ENCODE data around the gene NODAL.

GRCh38 chr10:69071425-69071915 is 16.4 kb upstream of the SRGN start:
- RRBS, result no CpG with 5 or more reads among the region's 7 CpGs

- RRBS, result no CpG with 5 or more reads among the region's 7 CpGs
Measured at GRCh38 chr10:69100369-69101065, 12.6 kb downstream of the SRGN start.

- RRBS, result no CpG with 5 or more reads among the region's 15 CpGs
Measured at GRCh38 chr10:69124835-69125365, 922 bp downstream of the VPS26A start.

- RRBS, result no CpG with 5 or more reads among the region's 16 CpGs
Measured at GRCh38 chr10:69229296-69230095, 9.4 kb downstream of the HKDC1 start.

- RRBS, result no CpG with 5 or more reads among the region's 2 CpGs
Measured at GRCh38 chr10:69269840-69270126, 48.9 kb upstream of the HK1 start.

DNA sequence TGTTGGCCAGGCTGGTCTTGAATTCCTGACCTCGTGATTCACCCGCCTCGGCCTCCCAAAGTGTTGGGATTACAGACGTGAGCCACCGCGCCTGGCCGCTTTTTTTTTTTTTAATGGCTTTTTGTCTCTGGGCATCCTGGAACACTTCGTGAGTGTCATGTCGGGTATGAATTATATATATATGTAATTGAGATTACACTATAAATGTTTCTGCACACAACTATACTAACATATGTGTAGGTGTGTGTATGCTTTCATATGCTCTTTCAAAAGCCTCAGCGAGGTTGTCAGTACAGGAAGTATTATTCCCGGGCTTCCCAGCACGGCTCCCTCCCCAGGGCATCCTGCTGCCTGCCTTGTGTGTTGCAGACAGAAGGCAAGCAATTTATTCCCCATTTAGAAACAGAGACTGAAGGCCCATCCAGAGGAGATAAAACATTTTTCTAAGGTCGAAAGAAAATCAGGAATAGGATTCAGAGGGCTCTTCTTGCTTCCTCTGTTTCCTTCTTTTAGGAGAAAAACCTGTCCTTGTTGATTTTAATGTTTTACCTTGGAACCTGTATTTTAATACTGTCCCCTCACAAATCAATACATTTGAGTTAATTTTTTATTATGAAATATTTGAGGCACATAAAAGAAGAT is 7.5 kb downstream of the HK1 start:
- RRBS, result no CpG with 5 or more reads among the region's 13 CpGs

GRCh38 chr10:69479343-69480294 is 28.4 kb downstream of the TSPAN15 start:
- RRBS, result no CpG with 5 or more reads among the region's 6 CpGs

DNA sequence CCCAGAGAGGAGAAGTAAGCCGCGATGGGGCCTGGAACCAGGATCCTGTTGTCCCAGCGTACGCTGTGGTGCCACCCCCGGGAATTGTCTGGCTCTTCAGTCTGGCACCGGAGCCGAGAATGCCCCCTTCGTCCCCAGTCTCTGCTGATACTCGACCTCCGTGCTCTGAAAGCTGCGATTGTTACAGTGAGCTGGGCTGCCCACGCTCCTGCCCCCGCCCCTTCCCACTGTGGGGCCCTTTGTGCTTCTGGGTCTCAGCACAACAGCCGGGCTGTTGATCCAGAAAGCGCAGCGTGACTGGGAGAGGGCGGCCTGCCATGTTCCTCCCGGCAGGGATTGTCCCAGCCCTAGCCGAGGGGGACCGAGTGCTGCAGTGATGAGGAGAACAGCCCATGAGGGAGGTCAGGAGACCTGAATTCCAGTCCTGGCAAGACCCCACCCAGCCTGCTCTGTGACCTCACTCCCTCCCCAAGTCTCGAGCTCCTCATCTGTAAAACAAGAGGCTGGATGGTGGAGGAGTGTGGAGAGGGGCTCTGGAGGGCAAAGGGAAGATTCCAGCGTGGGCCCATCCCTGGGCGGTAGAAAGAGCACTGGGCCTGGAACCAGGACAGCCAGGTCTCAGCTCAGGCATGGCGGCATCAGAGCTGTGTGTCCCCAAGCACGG is 43.5 kb downstream of the TSPAN15 start:
- RRBS, result 54% methylated on average over 5 of the region's 25 CpGs

- RRBS, result no CpG with 5 or more reads among the region's 10 CpGs
Measured at GRCh38 chr10:70123799-70124231, 8.8 kb downstream of the AIFM2 start.

DNA sequence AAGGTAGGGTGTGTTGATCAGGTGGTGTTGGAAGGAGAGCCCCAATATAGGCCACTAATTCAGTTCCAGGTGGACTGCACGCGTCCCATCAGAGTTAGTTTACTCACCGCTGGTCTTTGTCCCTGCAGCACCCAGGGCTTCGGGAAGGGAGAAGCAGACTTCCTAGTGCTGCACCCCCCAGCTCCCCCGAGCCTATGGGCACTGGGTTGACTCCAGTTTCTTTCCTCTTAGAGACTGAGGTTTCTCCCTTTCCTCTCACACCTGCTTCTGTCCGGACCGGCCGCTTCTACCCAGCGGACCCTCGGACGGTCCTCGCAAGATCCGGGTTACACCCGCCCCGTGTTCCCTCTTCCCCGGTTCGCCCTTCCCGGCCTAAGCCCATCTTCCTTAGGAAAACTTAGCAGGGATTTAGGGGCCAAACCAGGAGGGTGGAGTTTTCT is 540 bp downstream of the AIFM2 start:
- RRBS, result 20% methylated on average over 7 of the region's 18 CpGs

DNA sequence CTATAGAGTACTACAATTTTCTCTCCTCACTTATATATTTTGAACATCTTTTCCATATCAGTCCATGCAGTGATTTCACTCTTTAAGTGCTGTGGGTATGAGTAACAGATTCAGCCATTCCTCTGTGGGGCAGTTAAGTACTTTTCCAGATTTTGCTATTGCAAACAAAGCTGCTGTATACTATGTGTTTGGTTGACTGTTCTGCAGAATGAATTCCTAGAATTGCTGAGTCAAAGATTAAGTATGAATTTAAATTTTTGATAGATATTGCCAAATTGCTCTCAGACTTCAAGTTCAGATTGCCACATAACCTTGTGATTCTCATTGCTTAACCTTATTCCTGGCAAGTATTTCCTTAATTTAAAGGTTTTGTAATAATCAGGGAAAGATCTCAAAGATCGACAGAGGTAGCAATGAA is 21.6 kb upstream of the SAR1A start:
- RRBS, result no CpG with 5 or more reads among the region's 1 CpG

DNA sequence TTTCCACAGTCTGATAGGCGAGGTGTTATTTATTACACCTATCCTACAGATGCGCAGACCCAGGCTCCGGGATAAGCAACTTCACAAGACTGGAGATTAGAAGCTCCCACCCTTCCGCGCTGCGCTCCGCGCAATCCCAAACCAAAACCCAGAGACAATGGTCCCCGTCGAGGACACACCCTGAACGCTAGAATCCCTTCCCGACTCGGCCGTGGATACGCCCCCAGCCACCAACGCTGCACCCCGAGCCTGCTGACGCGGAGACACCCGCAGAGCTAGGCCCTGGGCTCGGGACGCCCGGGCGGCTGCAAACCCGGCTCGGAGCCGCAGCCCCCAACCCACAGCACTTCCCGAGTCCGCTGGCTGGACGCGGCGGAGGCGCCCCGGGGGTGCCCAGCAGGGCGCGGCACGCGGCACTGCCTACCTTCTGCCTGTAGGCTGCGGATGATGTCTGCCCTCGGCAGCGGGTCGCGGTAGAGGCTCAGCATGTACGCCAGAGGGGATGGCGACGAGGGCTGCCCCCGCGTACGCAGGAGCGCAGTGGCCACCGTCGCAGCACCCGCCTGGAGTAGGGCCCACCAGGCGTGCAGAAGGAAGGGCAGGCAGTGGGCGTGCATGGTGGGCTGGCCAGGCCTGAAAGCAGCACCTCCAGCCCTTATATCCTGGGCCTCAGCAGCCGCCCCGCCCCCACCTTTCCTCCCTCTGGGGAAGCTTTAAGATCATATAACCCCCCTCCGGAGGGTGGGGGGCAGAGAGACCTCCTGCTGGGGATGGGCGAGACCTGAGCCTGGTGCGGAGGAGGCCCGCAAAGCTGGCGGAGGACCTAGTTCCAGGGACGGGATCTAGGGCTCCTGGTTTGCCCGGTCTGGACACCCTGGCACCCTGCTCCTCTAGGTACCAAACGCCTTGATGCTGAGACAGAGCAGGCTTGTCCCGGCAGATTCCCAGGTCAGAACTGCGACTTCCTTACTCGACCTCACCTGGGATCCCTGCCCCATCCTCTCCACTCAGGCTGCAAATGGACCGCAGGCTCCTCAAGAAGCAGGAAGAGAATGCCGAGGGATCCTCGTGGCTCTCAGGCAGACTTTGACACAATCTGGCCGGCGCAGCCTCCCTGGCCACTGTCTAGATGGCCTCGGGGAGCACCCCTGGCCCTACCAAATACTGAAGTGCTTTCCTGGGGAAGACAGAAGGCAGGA is at the start of gene NODAL:
Gene NODAL, minus strand, starts transcription at position 631 of the 1,199 bp plus-strand sequence.
- RRBS, result 20% methylated on average over 16 of the region's 74 CpGs

DNA sequence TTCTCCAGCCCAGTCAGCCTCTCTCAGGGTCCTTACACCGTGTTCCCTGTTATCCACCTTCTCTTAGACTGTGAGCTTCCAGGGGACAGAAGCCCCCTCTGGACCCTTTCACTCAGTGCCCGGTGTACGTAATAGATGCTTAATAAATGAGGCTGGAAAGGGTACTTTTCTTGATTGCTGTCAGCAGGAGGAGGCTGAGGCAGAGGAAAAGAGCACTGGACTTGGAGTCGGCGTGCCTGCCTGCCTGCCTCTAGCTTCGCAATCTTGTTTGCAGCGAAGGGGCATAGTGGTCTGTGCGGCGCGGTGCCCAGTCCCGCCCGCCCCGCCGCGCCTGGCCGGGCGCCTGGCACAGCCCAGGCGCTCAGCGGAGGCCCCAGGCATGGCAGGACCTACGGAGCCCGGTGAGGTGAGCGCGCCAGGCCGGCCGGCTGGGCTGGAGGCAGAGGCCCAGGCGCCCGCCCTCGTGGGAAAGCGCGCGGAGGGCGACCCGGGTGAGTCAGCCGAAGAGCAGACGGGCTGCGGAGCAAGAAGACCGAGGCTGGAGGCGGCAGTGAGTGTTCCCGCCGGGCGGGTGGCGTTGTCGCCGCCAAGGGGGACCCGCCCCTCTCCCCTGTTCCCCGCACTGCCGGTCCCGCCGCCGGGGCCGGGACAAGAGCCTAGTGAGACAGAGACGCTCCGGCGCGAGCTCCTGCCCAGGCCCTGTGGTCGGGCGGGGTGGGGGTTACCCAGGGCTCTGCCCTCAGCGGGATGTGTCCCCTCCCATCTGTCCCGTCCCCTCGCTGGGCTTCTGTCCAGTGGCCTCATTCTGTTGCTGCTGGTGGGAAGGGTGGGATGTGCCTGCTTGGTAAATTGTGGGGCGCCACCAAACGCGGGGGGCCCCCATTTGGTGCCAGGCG is 16.8 kb upstream of the NODAL start:
- RRBS, result 3% methylated on average over 29 of the region's 64 CpGs

DNA sequence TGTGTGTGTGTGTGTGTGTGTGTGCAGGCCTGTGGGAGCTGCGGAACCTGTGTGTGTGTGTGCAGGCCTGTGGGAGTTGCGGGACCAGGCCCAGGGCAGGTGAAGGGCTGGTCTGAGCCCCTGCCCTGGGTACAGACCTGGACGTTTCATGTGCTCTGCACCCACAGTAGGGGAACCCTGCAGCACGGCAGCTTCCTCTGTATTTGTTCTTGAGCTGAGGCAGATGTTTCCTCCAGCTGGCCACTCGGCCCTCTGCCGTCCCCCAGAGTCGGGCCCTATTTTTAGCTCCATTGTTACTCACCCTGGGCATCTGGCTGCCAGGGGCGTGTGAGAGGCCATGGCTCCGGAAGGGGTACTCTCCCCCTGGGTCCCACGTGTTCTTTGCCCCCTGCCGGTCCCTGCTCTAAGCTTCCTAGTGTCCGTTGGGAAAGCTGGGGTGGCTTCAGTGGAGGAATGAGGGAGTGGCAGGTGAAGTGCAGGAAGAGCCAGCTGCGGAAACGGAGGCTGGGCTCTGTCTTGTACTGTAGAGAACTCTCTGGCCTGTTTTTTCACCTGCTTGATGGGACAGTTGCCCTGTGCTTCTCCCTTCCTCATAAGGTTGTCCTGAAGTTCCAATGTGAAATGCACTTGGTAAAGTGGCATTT is 30.4 kb downstream of the PALD1 start:
- RRBS, result 0% methylated on average over 2 of the region's 14 CpGs

GRCh38 chr10:70715844-70716196 is 43.5 kb downstream of the ADAMTS14 start:
- RRBS, result no CpG with 5 or more reads among the region's 3 CpGs

- RRBS, result no CpG with 5 or more reads among the region's 11 CpGs
Measured at GRCh38 chr10:71068677-71069210, 143.6 kb upstream of the UNC5B start.

- RRBS, result no CpG with 5 or more reads among the region's 11 CpGs
Measured at GRCh38 chr10:71232043-71232784, 19.8 kb downstream of the UNC5B start.

DNA sequence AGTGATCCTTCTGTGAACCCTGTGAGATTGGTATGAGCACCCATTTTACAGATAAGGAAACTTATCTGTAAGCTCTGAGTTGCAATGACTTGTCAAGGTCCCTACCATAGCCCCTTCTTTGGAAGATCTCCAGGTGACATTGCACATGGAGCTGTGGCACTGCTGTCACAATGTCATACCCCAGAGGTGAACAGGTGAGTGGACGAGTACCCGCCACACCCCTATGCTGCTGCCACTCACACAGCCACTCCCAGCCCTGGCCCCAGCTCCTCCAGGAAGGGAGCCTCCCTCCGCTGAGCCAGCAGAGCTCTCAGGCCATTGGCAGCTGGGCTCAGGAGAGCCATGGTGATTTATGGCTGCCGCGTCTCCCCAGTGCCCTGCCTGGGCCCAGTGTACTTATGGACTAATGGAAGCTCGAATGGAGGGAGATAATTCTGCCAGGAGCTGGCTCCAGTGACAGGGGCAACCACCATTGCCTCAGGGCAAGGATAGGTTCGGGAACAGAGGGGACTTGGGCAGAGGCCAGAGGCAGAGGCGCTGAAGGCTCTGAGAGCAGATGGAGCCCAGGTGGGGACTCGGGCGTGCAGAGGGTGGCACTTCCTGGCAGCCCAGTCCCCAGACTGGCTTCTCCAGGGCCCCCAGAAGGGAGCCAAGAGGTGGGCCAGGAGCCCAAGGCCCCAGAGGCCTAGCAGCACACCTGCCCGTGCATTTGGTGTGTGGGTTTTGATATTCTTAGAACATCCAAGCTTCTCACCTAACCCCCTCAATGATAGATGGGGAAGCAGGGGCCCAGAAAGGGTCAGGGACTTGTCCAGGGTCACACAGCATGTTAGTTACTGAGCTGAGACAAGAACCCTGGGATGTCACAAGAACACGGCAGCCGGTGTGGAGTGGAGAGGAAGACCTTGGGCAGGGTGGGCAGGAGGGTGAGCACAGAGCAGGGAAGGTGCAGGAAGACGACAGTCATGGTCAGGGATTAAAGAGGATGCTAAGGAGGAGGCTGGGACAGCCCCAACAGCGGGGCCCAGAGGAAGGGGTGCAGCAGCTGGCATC is 44.0 kb downstream of the UNC5B start:
- RRBS, result no CpG with 5 or more reads among the region's 15 CpGs

DNA sequence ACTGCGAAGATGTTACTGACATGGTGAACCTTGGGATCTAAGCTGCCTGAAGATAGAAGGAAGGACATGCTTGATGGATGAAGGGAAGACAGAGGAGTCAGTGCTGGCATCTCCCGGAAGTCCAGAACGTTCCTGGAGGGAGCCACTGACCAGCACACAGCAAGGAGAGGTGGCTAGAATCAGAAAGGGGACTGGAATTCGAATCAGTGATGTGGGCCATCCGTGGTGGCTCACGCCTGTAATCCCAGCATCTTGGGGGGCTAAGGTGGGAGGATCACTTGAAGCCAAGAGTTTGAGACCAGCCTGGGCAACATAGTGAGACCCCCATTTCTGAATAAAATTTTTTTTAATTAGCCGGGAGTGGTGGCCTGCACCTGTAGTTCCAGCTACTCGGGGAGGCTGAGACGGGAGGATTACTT is 5.3 kb upstream of the SLC29A3 start:
- RRBS, result no CpG with 5 or more reads among the region's 9 CpGs

GRCh38 chr10:71333987-71334456 is 15.0 kb downstream of the SLC29A3 start:
- RRBS, result no CpG with 5 or more reads among the region's 10 CpGs

All from HGPS cell (cell line).